Measurements from ENCODE around the gene UNCX.

DNA sequence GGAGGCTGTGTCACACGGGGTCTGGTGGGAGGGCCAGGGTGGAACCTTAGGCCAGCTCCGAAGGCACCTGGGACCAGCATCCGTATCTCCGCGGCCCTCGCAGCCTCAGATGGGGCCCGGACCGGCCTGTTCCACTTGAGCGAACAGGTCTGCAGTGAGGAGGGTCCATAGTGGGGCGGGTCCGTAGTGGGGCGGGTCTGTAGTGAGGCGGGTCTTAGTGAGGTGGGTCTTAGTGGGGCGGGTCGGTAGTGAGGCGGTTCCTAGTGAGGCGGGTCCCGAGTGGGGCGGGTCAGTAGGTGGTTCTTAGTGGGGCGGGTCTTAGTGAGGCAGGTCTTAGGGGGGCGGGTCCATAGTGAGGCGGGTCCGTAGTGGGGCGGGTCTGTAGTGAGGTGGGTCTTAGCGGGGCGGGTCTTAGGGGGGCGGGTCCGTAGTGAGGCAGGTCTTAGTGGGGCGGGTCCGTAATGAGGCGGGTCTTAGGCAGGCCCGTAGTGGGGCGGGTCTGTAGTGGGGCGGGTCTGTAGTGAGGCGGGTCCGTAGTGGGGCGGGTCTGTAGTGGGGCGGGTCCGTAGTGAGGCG lies 15.1 kb downstream of the GPR146 start:
- PRO-cap = no peak

- PRO-cap = no peak
Measured at GRCh38 chr7:1078878-1079423, 9.0 kb upstream of the GPER1 start.

DNA sequence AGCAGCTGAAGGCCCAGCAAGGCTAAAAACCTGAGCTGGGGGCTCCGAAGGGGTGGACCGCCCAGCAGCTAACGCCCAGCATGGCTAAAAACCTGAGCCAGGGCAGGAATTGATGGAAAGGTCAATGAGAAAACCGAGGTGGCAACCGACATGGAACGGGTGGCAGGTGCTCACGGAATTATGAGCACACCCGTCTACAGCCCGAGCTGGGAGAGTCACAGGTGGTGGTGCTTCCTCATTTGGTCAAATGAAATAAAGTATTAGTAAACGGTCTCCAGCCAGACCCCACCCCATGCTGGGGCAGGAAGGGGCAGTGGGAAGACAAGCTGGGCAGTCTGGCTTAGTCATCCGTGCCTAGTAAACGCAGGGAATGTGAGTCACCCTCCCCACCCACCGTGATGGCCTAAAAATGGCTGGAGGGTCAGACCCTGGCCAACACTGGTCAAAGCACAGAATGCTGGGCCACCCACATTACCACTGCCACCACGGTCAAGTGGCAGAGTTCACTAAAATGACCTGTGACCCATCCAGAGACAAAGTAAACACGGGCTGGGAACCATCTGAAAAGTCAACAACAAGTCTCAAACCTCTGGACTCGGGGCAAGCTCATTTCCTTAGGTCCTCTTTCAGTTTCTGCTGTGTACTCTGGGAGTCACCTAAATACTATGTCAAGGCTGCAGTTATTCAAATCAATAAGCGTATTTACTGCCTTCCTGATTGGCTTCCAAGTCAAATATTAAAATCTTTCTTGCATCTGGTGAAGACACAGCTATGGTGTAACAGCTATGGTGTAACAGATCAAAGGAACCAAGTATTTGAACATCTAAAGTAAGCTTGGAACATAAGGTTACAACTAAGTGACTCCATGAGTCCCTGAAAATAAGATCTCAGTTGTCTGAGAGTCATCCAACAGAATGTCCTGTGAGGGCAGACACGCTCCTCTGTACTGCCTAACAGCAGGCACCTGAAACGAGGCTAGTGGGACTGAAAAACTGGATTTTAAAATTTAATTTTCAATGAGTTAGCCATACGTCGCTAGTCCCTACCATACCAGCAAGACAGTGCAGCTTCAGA lies 3.1 kb downstream of the ZFAND2A start:
- PRO-cap = no peak

- PRO-cap = unidirectional peak, plus-strand start at chr7:1232872
Measured at GRCh38 chr7:1232613-1233006, at the start of gene UNCX. Gene UNCX, plus strand, starts transcription at chr7:1232872.

DNA sequence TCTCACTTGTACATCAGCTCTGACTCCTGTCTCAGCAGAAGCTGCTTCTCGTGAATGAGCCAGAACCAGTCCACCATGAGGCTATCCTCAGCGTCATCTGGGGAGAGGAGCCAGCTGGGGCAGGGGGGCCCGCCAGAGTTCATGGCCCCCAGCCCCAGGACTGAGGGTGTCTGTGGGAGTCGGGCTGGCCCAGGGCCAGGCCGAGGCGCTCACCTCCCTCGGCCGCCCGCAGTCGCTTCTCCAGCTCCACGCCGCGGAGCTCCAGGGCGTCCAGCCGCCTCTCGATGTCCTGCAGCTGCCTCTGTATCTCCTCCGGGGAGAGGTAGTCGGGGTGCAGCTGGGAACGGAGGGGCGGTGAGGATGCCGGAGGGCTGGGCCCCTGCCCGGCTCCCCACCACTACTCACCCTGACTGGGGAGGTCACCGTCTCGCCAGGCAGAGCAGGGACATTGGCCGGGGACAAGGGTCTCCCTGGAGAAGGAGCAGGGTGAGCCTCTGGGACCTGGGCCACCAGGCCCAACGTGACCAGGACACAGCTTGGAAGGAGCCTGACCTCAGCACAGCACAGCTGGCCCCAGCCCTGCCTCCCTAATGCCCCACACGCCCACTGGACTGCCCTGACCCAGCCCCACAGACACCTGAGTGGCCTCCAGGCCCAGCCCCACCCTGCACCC lies 21.2 kb downstream of the MICALL2 start:
- PRO-cap = no peak

- PRO-cap = no peak
Measured at GRCh38 chr7:1447008-1447445, 12.2 kb downstream of the MICALL2 start.

DNA sequence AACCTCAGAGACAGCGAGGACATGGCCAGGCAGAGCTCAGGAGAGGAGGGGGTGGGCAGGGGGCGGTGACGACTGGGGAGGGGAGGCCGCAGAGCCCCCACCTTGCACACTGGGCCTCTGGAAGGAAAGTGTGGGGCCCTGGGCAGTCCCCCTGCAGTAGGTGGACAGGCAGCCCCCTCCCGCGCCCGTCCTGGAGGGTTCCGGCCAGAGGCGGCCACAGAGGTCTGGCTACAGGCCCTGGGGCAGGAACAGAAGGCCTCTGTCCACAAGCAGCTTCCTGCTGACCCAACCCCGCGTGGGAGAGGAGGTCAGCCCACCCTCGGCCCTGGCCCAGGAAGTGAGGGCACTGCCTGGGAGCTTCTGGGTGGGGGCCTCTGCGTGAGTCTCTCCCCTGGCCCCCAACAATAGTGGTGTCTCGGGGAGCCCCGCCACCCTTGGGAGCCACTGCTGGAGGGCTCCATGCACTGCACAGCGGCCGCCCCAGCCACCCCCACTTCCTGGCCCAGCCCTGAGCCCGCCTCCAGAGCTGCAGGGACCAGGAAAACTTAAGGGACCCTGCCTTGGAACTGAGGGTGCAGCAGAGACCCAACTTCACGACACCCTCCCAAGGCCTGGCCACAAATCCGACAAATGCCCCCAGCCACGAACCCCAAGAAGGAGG lies 4.7 kb downstream of the MICALL2 start:
- PRO-cap = no peak

GRCh38 chr7:1647298-1647717 lies 22.8 kb upstream of the ELFN1 start:
- PRO-cap = no peak

- PRO-cap = no peak
Measured at GRCh38 chr7:1665112-1665561, 4.9 kb upstream of the ELFN1 start.

DNA sequence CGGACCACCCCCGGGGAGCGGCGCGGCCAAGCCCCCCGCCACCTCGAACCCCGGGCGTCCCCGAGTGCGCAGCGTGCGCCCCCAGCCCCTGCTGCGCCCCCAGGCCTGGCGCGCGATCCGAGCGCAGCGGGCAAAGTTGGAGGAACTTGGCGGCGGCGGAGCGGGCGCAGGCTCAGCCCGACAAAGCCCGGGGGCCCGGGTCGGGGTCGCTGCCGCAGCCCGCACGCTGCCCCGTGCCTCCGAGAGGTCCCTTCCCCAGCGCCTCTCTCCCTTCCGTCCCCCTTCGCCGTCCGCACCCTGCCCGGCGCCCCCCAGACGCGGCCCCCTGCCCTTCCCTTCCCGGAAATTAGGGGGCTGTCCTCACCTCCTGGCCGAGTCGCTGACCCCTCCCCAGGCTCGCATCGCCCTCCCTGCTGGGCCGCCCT lies 337 bp downstream of the ELFN1 start:
- PRO-cap = no peak

GRCh38 chr7:1708143-1708689 lies 38.1 kb downstream of the ELFN1 start:
- PRO-cap = no peak

GRCh38 chr7:1927750-1928311 lies 257.8 kb downstream of the ELFN1 start:
- PRO-cap = no peak

- PRO-cap = no peak
Measured at GRCh38 chr7:2072922-2073335, 159.8 kb downstream of the MAD1L1 start.

- PRO-cap = no peak
Measured at GRCh38 chr7:2137906-2139033, 94.5 kb downstream of the MAD1L1 start.

DNA sequence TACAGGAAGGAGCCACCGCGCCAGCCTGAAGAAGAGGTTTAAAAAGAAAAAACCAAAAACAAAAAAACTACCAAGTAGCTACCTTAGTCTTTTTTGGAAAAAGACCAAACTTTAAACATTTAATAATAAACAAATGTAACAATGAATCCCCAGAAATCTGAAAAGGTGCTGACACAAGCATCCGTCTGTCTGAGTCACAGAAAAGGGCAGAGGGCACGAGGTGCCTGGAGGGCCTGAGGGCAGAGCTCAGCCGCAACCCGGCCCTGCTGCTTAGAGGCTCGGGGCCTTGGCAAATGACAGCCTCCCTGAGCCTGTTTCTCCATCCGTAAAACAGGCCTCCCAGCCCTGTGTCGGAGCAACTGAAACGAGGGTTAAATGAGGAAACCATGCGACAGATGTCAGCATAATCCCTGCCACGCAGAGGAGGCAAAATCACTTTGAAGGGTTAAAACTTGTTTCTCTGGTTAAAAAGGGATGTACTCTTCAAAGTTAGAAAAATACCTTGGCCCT lies 24.8 kb downstream of the NUDT1 start:
- PRO-cap = no peak

DNA sequence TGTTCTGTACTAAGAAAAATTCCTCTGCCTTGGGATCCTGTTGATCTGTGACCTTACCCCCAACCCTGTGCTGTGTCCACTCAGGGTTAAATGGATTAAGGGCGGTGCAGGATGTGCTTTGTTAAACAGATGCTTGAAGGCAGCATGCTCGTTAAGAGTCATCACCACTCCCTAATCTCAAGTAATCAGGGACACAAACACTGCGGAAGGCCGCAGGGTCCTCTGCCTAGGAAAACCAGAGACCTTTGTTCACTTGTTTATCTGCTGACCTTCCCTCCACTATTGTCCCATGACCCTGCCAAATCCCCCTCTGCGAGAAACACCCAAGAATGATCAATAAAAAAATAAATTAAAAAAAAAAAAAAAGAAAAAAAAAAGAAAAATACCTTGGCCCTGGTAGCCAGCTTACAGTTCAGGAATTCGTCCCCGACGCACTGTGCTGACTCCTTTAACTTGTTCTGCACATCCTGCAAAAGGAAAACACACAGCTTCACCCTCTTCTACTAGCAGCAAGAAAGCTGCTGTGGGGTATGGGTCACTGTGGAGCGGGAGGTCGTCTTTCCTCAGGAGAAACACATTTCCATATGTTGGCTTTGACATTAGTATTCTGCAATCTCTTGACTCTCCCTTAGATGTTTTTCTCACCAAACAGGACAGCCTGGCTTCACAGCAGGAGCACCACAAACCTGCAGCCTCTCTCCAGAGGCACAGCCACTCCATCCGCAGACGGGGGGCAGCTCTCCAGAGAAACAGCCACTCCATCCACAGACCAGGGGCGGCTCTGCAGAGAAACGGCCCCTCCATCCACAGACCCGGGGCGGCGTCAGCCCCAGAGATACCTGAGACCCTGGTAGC lies 27.4 kb downstream of the NUDT1 start:
- PRO-cap = no peak

- PRO-cap = no peak
Measured at GRCh38 chr7:2309750-2310600, 4.3 kb downstream of the SNX8 start.

DNA sequence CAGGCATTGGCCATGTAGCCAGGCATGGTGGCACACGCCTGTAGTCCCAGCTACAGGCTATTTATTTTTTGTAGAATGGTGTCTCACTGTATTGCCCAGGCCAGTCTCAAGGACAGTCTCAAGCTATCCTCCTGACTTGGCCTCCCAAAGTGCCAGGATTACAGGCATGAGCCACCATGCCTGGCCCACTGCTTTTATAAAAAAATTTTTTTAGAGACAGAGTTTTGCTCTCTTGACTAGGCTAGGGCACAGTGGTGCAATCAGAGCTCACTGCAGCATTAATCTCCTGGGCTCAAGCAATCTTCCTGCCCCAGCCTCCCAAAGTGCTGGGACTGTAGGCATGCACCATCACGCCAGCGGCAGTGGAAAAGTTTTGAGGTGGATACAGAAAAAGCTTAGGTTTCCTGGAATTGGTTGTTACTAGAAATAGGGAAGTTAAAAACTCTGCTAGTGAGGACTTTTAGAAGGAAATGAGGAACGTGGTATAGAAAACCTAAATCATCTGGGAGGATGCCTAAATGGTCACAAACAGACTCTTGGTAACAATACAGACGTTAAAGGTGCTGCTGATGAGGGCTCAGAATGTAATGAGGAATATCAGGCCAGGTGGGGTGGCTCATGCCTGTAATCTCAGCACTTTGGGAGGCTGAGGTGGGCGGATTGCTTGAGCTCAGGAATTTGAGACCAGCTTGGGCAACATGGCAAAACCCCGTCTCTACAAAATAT lies 10.9 kb upstream of the SNX8 start:
- PRO-cap = no peak

GRCh38 chr7:2368628-2369713 lies 14.3 kb downstream of the EIF3B start:
- PRO-cap = no peak

DNA sequence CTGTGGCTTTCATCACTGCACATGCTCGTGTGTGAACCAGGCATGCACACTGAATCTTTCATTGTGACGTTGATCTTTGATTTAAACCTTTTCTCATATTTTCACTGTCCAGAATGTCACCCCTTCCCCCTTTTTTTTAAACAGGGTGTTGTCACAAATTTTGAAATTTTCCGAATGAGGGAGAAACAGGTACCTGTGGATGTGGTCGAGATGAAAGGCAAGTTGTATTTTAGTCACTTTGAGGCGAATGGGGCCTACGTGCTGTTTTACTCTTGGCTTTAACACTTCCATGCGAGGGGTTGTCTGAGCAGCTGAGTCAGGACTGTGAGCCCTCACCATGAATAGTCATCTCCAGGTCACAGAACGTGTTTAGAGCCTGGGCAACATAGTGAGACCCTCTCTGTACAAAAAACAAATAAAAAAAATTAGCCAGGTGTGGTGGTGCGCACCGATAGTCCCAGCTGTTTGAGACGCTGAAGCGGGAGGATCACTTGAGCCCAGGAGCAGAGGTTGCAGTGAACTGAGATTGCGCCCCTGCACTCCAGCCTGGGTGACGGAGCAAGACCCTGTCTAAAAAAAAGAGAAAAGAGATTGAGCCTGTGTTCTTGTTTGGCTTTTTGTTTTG lies 17.1 kb downstream of the EIF3B start:
- PRO-cap = no peak

All from A673 (cell line).